Uterus (tissue), 7 donors: Measurements from ENCODE around the genes EMC4, NOP10 and GJD2.

- PRO-cap, 4 experiments, result no peak in any of the 4 experiments
- RAMPAGE, long total RNA, 2 experiments, result no peak in any of the 2 experiments
- RRBS, result no CpG with 5 or more reads among the region's 10 CpGs
These were observed 5.0 kb upstream of the SCG5 start for GRCh38 chr15:32636201-32637314.

DNA sequence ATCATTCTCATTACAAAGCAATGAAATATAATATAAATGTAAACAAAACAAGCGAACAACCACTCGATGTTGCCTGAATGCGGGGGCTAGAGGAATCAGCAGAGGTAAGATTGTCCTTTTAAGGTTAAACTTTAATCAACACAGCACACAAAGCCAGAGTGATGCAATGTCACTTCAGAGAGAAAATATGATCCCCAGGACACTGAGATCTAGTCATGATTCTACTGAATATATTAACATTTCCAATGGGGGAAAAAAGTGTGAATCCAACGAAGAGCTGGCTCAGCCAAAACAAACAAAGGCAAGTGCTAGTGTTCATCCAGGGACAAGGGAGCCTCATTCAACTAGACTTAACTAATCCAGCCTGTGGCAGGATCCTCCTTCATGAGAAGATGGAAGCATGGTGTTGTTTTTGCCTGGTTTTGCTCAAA is 35.7 kb downstream of the SCG5 start:
- PRO-cap, 4 experiments, result no peak in any of the 4 experiments
- RAMPAGE, long total RNA, 2 experiments, result no peak in any of the 2 experiments
- RRBS, result no CpG with 5 or more reads among the region's 4 CpGs

DNA sequence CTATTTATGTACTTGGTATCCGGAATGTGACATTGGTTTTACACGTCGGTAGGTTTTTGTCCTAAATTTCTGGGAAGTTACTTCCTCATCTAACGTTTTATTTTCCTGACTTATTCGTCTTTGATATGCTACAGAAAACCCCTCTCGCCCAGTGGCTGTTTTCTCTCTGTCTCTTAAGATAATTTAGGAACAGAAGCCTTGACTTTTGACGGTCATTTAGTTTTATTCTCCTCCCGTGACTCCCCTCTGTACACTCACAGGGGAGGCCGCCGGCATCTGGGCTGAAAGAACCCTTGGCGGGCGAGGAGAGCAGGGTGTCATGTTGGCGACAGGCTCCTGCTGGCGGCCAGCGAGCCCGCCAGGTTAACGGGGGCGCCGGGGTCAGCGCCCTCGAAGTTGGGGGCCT is 738 bp upstream of the GREM1 start:
- PRO-cap, 4 experiments, result peak in 2 of 4 experiments; most common plus-strand start position 251 of the sequence (in 2)
- RAMPAGE, long total RNA, 2 experiments, result no peak in any of the 2 experiments
- RRBS, result 6% methylated on average over 11 of the region's 21 CpGs

DNA sequence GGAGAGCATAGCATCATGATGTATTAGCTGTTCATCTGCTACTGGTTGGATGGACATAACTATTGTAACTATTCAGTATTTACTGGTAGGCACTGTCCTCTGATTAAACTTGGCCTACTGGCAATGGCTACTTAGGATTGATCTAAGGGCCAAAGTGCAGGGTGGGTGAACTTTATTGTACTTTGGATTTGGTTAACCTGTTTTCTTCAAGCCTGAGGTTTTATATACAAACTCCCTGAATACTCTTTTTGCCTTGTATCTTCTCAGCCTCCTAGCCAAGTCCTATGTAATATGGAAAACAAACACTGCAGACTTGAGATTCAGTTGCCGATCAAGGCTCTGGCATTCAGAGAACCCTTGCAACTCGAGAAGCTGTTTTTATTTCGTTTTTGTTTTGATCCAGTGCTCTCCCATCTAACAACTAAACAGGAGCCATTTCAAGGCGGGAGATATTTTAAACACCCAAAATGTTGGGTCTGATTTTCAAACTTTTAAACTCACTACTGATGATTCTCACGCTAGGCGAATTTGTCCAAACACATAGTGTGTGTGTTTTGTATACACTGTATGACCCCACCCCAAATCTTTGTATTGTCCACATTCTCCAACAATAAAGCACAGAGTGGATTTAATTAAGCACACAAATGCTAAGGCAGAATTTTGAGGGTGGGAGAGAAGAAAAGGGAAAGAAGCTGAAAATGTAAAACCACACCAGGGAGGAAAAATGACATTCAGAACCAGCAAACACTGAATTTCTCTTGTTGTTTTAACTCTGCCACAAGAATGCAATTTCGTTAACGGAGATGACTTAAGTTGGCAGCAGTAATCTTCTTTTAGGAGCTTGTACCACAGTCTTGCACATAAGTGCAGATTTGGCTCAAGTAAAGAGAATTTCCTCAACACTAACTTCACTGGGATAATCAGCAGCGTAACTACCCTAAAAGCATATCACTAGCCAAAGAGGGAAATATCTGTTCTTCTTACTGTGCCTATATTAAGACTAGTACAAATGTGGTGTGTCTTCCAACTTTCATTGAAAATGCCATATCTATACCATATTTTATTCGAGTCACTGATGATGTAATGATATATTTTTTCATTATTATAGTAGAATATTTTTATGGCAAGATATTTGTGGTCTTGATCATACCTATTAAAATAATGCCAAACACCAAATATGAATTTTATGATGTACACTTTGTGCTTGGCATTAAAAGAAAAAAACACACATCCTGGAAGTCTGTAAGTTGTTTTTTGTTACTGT is 15.3 kb downstream of the GREM1 start:
- PRO-cap, 4 experiments, result no peak in any of the 4 experiments
- RAMPAGE, long total RNA, 2 experiments, result start-site peak on the plus strand in 1 of 2 experiments, centred at positions 425 to 1,032 of the sequence, 5 to 11 reads per replicate
- RRBS, result no CpG with 5 or more reads among the region's 10 CpGs

- PRO-cap, 4 experiments, result no peak in any of the 4 experiments
- RAMPAGE, long total RNA, 2 experiments, result no peak in any of the 2 experiments
- RRBS, result no CpG with 5 or more reads among the region's 9 CpGs
These were observed 105.7 kb downstream of the FMN1 start for GRCh38 chr15:33088575-33089448.

DNA sequence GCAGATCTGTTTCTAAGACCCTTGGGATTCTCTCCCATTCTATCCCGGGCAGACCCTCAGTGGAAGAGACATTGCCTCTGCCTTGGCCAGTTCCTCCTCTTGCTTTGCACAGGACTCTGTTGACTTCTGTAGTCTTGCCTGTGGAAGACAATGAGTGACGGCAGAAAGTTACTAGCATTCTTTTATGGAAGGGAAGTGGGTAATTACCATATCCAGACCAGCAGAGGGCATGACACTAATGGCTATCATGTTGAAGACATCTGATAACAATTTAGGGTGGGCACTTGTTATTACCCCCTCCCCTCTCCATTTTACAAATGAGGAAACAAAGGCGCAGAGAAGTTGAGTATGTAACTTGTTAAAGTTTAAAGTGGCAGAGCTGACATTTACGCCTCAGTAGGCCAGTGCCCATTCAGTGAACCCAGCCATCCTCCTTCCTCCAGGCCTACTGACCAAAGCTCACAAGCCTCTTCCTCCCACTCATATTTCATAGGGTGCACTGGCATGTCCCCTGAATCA is 48.2 kb upstream of the FMN1 start:
- PRO-cap, 4 experiments, result no peak in any of the 4 experiments
- RAMPAGE, long total RNA, 2 experiments, result no peak in any of the 2 experiments
- RRBS, result no CpG with 5 or more reads among the region's 4 CpGs

- PRO-cap, 4 experiments, result no peak in any of the 4 experiments
- RAMPAGE, long total RNA, 2 experiments, result no peak in any of the 2 experiments
- RRBS, result no CpG with 5 or more reads among the region's 4 CpGs
These were observed 748 bp downstream of the EMC7 start for GRCh38 chr15:34100996-34101232.

DNA sequence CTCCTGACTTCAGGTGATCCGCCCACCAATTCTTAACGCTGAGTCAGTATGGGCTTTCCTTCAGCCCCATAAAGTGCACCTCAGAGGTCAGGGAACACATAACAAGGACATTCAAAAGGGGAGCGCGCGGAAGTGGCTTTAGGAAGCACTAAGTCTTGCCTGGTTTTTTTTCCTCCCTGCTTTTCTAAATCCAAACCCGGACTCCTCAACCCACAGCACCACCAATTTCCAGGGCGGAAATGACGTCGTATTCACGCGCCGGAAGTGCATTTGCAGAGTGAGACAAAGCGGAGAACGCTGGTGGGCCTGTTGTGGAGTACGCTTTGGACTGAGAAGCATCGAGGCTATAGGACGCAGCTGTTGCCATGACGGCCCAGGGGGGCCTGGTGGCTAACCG is at the start of gene EMC4:
Gene EMC4 (plus strand): TSS at position 267 of the 397 bp plus-strand sequence.
- PRO-cap, 4 experiments, result peak in 4 of 4 experiments; most common plus-strand start position 267 of the sequence (in 3); most common minus-strand start position 186 of the sequence (in 2)
- RAMPAGE, long total RNA, 2 experiments, result start-site peak on the plus strand in 2 of 2 experiments, centred at positions 288 to 297 of the sequence, 153 to 963 reads per replicate
- RRBS, result 2% methylated on average over 7 of the region's 19 CpGs

DNA sequence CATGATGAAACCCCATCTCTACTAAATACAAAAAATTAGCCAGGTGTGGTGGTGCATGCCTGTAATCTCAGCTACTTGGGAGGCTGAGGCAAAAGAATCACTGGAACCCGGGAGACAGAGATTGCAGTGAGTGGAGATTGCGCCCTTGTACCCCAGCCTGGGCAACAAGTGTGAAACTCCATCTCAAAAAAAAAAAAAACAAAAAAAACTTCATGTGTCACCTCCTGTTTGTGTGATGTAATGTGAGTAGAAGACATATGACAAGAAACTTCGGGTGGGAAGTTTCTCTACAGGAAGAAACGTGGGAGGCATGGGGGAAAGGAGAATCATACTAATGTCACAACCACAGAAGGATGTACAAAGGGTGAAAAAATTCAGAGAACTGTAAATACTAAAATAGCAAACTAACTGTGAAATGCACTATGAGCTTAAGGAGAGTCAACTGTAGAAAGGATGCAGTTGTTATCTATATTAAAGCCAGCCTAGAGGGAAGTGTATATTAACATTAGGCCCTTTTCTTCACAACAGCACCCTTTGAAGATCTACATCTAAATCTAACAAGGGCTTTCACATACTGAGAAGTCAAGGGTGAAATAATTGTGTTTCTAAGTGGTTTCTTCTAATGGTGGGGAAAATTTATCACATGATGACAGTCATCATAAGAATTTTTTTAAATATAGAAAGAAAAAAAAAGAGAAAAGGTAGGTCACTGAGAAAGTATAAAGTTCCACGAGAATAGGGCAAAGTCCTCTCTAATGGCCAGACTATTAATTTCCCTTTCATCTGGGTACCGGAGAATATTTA is 3.5 kb downstream of the SLC12A6 start:
- PRO-cap, 4 experiments, result no peak in any of the 4 experiments
- RAMPAGE, long total RNA, 2 experiments, result no peak in any of the 2 experiments
- RRBS, result no CpG with 5 or more reads among the region's 6 CpGs

GRCh38 chr15:34342218-34343343 is at the start of gene NOP10:
NOP10 (minus strand) TSS chr15:34343136.
- PRO-cap, 4 experiments, result peak in 4 of 4 experiments; most common plus-strand start chr15:34342590 (in 1); most common minus-strand start chr15:34342909 (in 4)
- RAMPAGE, long total RNA, 2 experiments, result start-site peak on the minus strand in 2 of 2 experiments, at chr15:34343118-34343153 at its widest, 165 to 1,246 reads per replicate
- RRBS, result no CpG with 5 or more reads among the region's 61 CpGs

- PRO-cap, 4 experiments, result no peak in any of the 4 experiments
- RAMPAGE, long total RNA, 2 experiments, result no peak in any of the 2 experiments
- RRBS, result 33% methylated on average over 1 of the region's 9 CpGs
These were observed 3.0 kb downstream of the GOLGA8B start for GRCh38 chr15:34580416-34580798.

GRCh38 chr15:34657065-34658524 is 74.1 kb upstream of the GOLGA8B start:
- PRO-cap, 4 experiments, result no peak in any of the 4 experiments
- RAMPAGE, long total RNA, 2 experiments, result no peak in any of the 2 experiments
- RRBS, result no CpG with 5 or more reads among the region's 6 CpGs

- PRO-cap, 4 experiments, result no peak in any of the 4 experiments
- RAMPAGE, long total RNA, 2 experiments, result no peak in any of the 2 experiments
- RRBS, result 2% methylated on average over 13 of the region's 44 CpGs
These were observed at the start of gene GJD2 for GRCh38 chr15:34754910-34755218. GJD2 (minus strand) TSS chr15:34754998.

DNA sequence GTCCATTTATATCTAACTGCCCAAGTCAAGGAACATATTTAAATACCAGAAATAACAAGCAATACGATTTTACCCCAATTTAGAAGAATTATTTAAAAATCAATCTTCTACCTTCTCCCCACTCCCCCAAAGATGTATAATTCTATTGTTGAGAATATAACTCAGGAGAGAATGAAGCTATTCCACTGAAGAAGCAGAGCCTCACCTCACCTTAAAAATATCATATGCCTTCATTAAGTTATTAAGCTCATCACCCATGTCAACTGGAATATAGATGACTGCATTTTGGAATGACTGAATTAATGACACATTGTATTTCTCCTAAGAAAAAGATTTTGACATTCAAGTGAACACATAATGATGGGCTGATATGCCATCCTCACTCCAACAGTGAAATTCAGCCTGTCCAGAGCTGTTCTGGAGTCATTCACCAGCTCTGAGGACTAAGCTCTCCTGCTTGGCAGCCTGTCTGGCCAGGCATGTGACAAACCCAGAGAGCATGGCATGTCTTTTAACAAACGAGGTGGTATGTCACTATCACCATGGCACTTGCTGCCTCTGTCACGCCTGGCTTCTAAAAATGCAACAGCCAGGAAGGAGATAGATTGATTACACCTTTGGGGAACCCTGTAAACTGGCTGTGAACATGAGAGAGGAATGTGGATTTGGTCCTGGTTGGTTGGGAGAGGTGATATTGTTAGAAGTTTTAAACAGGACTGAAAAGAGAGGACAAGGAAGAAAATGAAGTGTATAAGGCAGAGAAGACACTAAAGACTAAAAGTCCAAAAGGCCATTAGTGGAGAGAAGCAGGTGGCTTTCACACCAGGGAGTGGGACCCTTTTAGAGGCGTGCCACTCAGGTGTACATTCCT is 1.5 kb downstream of the ACTC1 start:
- PRO-cap, 4 experiments, result no peak in any of the 4 experiments
- RAMPAGE, long total RNA, 2 experiments, result no peak in any of the 2 experiments
- RRBS, result no CpG with 5 or more reads among the region's 4 CpGs

DNA sequence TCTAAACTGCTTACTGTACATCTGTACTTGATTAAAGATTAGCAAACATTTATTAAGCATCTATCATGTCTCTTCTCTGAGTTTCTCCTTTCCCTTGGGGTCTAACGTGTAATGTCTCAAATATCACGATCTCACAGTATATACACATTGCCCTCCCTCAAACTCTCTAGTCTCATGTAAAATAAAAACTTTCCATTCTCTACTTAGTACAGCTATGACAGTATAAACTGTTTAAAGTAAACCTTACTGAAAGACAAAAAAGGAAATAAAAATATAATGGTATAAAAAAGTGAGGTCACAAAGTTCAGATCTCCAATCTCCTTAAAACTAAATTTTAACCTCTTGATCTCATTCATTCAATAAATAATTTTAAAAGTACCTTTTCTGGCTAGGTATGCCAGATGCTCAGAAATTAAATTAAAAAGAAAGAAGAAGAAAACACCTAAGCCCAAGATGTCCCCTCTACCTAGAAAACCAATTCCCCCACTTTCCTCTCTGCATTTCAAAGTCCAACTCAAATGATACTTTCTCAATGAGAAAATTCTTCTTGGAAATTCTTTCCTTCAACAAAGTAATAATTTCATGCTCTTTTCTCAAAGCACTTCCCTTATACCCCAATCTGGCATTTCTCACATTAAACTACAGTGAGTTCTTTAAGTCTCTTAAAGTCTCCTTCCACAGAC is 3.5 kb downstream of the AQR start:
- PRO-cap, 4 experiments, result no peak in any of the 4 experiments
- RAMPAGE, long total RNA, 2 experiments, result no peak in any of the 2 experiments
- RRBS, result no CpG with 5 or more reads among the region's 2 CpGs

DNA sequence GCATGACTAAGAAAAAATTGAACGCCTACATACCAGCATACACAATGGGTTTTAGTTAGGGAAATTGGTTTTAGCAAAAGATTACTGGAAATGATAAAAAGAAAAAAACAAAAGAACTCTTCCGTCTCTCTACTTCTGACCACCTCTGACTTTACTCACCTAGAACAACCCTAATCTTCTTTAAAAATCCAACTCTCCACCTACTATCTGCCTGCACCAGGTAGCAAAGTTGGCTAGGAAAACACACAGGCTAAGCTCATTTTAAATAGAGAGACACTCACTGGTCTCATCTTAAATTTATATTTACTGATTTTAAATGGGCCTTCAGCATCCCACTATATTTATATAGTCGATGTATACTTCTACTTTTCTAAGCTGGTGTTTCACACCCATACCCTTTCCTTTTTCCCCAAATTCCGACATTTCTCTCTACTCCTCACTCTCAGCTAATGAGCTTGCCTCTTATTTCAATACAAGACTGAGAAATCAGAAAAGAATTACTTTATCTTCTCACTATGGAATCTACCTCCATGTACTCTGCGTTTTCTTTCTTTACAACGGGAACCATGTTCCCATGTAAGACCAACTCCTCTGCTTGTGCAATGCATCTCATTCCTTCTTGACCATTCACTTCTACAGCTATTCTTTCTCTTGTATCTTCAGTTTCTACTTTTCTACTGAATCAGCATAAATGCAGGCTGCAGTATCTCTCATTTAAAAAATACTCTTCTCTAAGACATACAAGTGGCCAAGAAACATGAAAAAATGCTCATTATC is 73.8 kb upstream of the NANOGP8 start:
- PRO-cap, 4 experiments, result no peak in any of the 4 experiments
- RAMPAGE, long total RNA, 2 experiments, result no peak in any of the 2 experiments
- RRBS, result no CpG with 5 or more reads among the region's 6 CpGs

DNA sequence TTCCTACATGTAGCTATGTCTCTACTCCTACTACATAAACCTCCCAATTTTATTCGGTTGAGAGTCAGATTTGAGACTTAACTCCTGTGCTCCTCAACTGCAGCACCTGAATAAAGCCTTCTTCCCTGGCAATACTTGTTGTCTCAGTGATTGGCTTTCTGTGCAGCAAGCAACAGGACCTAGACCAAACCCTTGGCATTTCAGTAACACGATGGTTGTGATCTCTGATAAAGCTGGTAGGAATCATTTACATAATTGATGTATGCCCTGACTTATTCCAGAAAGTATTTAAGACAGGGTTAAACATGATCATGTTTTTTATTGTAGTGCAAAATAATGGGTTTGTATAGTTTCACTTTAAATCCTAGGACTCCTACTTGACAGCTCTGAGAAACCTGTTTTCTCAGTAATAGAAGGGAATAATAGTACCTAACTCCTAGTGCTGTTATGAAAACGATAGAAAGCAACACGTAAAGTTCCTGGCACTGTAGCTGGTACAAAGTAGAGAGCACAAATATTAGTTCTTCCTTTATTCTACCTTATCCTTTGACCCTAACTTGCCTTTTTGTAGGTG is 106.8 kb upstream of the NANOGP8 start:
- PRO-cap, 4 experiments, result no peak in any of the 4 experiments
- RAMPAGE, long total RNA, 2 experiments, result no peak in any of the 2 experiments
- RRBS, result no CpG with 5 or more reads among the region's 4 CpGs

DNA sequence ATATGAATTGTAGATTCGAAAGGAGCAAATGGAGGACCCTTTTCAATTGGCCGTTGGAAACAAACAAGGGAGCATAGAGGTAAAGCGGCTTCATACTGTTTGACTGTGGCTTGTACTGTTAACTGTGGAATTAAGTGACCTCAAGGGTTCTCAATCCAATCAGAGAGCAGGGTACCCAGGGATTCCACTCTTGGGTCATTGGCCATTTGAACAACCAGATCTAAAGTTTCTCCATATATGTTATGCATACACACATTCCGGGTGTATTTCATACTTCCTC is 823 bp downstream of the CDIN1 start:
- PRO-cap, 4 experiments, result no peak in any of the 4 experiments
- RAMPAGE, long total RNA, 2 experiments, result no peak in any of the 2 experiments
- RRBS, result no CpG with 5 or more reads among the region's 4 CpGs

DNA sequence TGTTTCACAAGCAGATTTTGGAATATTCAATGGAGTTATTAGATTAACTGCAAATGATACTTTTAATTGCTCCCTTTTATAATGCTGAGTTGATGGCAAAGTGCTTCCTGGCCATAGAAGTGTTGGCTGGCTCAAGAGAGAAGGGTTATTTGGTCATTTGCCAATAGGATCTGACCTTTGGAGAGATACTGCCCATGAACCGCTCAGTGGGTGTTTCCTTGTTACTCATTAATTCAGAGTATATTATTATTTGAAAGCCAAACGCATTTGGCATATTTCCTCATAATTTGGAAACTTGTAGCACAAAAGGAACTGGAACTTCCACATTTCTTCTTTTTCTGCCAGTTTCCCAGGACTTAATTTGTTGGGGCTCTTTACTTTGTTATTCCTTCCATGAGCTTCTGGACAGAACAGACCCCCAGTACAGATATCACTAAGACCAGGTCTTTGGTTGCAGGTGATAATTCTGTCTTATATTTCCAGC is 234.7 kb downstream of the CDIN1 start:
- PRO-cap, 4 experiments, result no peak in any of the 4 experiments
- RAMPAGE, long total RNA, 2 experiments, result no peak in any of the 2 experiments
- RRBS, result no CpG with 5 or more reads among the region's 2 CpGs

GRCh38 chr15:36880129-36880669 is 220.2 kb downstream of the MEIS2 start:
- PRO-cap, 4 experiments, result no peak in any of the 4 experiments
- RAMPAGE, long total RNA, 2 experiments, result no peak in any of the 2 experiments
- RRBS, result 45% methylated on average over 19 of the region's 39 CpGs